ENCODE data around the genes AQP11 and INTS4.

DNA sequence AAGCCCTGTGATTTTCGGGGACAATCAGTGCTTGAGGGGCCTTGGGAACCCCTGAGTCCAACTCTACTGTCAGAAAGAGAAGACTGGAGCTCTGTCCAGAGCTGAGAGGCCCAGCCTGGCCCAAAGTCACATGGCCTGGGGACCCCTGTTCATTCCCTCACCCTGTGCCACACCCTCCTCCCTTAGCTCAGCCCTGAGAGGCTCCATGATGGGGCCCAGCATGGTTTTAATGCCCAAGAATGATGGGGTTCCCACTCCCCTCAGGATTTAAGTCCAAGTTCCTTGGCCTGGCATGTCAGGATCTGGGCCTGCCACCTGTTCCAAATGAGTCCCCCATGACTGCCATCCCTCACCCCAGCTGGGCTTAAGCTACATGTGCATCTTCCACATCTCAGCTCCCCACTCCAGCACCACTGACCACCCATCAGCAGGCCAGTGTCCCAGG is 41.7 kb upstream of the WNT11 start:
- CAGE, long polyA plus RNA = no peak
- RRBS = no CpG with 5 or more reads among the region's 1 CpG

- CAGE, long polyA plus RNA = no peak
- RRBS = no CpG with 5 or more reads among the region's 5 CpGs
Measured at GRCh38 chr11:76501066-76502302, 56.7 kb downstream of the EMSY start.

- CAGE, long polyA plus RNA = no peak
- RRBS = no CpG with 5 or more reads among the region's 8 CpGs
Measured at GRCh38 chr11:76629445-76629969, 41.0 kb downstream of the LRRC32 start.

GRCh38 chr11:76770497-76771542 is 12.3 kb upstream of the TSKU start:
- CAGE, long polyA plus RNA = no peak
- RRBS = no CpG with 5 or more reads among the region's 7 CpGs

DNA sequence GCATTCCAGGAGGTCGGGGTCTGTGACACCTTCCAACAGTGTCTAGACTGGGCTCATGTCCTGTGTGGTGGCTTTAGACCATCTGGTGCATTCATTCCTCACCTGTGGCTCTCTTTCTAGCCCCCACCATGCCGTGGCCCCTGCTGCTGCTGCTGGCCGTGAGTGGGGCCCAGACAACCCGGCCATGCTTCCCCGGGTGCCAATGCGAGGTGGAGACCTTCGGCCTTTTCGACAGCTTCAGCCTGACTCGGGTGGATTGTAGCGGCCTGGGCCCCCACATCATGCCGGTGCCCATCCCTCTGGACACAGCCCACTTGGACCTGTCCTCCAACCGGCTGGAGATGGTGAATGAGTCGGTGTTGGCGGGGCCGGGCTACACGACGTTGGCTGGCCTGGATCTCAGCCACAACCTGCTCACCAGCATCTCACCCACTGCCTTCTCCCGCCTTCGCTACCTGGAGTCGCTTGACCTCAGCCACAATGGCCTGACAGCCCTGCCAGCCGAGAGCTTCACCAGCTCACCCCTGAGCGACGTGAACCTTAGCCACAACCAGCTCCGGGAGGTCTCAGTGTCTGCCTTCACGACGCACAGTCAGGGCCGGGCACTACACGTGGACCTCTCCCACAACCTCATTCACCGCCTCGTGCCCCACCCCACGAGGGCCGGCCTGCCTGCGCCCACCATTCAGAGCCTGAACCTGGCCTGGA is 12.5 kb downstream of the TSKU start:
- CAGE, long polyA plus RNA = no peak
- RRBS = 84% methylated on average over 8 of the region's 33 CpGs

- CAGE, long polyA plus RNA = no peak
- RRBS = no CpG with 5 or more reads among the region's 13 CpGs
Measured at GRCh38 chr11:76797707-76798538, 14.8 kb downstream of the TSKU start.

DNA sequence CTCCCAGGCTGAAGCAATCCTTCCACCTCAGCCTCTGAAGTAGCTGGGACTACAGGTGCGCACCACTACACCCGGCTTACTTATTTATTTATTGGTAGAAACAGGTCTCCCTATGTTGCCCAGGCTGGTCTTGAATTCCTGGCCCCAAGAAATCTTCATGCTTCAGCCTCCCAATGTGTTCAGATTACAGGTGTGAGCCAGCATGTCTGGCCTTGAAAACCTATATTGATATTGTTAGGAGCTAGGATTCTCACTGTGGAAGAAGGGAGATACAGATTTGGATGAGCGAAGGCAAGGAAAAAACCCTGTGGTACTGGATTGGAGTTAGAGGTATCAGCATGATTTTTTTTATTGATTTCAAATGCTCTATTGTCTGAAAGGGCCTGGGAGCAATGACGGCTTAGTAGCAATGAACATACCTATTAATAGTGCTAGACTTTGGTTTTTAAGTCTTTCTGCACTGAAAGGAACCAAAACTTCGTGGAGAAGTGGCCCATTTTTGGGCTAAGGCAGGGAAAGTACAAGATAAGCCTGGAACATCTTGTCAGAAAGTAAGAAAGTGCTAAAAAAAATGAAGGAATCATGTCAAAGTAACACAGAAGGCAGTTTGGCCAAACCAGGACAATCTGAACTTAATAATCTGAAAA is 77.8 kb downstream of the ACER3 start:
- CAGE, long polyA plus RNA = no peak
- RRBS = no CpG with 5 or more reads among the region's 5 CpGs

DNA sequence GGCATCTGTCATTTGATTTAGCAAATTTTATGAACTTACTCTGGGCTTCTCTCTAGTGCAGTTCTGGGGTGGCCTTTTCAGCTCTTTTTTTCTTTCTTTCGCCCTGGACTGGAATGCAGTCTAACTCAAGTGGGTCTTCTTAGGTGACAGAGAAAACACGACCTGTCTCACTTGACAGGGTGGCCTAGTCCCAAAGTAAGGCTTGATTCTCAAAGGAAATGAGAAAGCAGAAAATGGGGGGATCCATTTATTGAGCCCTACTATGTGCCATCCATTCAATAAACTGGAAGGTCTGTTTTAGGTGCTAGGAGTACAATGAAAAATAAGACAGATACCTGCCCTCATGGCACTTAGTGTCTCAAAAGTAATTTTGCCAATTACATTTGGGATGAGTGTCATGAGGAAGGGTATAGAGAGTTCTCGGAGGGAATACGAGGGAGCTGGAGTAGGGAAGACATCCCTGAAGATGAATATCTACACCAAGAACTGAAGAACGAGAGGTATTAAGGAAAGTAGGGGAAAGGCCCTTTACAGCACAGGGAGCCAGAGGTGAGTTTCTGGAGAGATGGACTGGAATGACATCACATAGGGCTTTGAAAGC is 6.4 kb upstream of the B3GNT6 start:
- CAGE, long polyA plus RNA = no peak
- RRBS = no CpG with 5 or more reads among the region's 5 CpGs

- CAGE, long polyA plus RNA = no peak
- RRBS = no CpG with 5 or more reads among the region's 6 CpGs
Measured at GRCh38 chr11:77049053-77049438, 14.8 kb downstream of the B3GNT6 start.

- CAGE, long polyA plus RNA = no peak
- RRBS = no CpG with 5 or more reads among the region's 3 CpGs
Measured at GRCh38 chr11:77063273-77063912, 3.4 kb upstream of the CAPN5 start.

DNA sequence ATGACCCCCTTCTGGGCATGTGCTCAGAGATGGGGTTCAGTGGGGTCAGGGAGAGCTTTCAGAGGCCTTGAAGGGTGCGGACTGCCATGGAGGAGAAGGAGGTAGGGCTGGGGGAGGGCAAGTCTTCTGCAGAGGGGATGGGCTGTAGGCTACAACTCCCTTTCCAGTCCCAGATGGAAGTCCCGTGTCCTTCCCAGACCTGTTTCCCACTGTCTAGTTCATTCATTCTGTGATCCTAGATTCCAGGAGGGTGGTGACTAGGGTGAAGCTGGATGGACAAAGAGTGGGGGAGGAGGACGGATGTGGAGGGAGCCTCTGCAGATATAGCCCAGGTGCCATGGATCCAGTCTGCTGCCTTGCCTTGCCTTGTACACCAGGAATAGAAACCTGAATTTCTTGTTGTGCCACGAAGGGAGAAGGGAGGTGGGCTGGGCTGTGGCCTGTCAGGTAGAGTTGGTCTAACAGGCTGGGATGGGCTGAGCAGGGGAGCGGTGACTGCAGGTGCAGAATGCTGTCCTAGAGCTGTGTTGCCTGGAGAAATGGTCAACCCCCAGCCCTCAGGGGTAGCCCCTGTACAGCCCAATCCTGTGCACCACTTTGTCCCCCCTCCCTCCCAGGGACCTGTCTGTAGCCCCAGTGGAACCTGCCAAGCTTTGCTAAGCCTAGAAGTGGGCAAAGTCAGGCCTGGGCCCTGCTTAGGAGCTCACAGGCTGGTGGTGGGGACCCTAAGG is 14.1 kb upstream of the OMP start:
- CAGE, long polyA plus RNA = no peak
- RRBS = no CpG with 5 or more reads among the region's 5 CpGs

DNA sequence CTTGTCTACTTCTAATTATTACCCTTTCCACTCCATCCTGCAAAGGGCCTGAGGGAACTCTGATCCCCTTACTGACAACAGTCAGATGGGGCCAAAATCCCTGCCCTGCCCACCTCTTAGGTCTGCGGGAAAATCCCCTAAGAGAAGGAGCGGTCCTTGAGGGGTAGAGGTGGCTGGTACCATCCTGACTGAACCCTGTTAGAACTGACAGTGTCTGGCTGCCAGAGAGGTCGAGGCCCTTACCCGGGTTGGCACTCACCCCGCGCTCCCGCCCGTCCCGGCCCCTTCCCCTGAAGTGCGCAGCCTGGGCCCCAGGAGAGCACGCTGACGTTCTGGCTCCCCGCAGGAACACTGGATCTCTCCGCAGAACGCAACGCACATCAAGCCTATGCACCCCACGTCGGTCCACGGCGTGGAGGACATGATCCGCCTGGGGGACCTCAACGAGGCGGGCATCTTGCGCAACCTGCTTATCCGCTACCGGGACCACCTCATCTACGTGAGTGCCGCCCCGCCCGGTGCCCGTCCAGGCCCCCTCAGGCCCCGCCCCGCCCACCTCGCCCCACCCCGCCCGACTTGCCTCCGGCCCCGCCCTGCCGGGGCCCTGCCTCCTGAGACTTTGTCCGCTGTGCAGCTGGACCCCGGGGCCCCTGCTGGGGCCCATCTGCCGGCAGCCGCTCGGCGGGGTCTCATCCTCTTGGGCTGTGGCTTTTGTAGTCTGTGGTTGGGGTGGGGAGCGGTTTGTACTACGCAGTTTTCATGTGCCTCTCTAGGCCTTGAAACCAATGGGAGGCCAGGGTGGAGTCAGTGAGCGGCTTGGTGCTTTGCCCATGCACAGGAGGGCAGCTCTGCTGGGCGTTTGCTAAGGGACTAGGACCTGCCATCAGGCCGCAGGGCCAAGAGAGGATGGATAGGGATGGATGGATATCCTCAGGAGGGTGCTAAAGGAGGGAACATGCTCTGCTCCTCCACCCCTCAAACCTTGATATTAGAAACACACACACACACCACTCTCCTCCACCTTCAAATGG is 19.7 kb downstream of the MYO7A start:
- CAGE, long polyA plus RNA = no peak
- RRBS = 18% methylated on average over 11 of the region's 50 CpGs

- CAGE, long polyA plus RNA = no peak
- RRBS = no CpG with 5 or more reads among the region's 34 CpGs
Measured at GRCh38 chr11:77191350-77192387, 63.6 kb downstream of the MYO7A start.

- CAGE, long polyA plus RNA = no peak
- RRBS = 1% methylated on average over 43 of the region's 103 CpGs
Measured at GRCh38 chr11:77589311-77590334, at the start of gene AQP11. Gene AQP11, plus strand, starts transcription at chr11:77589953.

DNA sequence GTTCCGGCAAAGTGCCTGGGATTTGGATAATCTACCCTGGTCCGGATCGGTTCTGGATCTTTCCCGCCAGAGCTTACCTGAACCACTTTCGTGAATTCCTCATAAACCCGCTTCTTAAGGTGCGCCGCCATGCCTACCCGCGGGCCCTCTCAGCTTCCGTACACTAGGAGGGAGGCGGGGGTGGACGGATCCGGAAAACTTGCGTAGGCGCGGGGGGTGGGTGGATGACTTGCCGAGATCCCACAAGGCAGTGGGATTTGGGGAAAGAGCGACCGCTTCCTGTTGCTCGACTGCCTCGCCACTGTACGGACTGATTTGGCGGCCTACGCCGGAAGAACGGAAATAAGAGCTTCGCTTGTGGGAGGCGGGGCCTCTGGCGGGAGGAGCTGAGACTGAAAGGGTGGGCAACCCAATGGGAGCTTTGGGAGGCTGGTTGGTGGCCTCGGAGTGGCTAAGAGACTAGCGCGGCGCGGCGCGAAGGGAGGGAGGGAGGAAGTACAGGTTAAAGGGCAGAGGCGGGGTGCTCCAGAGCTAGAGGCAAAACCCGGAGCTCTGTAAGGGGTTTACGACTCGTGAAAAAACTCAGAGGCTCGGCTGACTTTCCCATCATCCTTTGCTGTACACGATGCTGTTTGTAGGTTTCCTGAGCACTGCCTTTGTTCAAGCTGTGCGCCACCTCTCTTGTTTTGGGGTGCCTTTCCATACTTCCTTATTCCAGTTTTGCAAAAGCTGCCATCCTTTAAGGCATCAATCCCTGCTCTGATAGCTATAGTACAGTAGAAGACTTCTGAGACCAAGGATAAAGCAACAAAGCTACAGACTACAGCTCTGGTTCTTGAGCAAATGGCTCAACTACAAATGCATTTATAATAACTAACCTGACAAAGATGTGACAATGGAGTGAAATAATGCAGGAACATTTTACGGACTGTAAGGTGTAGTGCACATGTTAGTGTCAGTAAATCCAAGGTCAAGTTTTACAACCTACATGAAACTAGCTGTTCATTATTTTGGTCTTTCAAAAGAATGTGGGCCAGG is at the start of gene INTS4:
TSS of gene INTS4 (minus strand) at position 156 of the 1,038 bp plus-strand sequence.
- CAGE, long polyA plus RNA = start-site peak on the minus strand centred at position 155 of the sequence, 43 bp wide, 1,861 and 1,454 reads in 2 replicates
- RRBS = 18% methylated on average over 1 of the region's 45 CpGs

- CAGE, long polyA plus RNA = no peak
- RRBS = 3% methylated on average over 2 of the region's 12 CpGs
Measured at GRCh38 chr11:78045697-78046125, 17.9 kb upstream of the THRSP start.

GRCh38 chr11:78080589-78081463 is 1.2 kb upstream of the NDUFC2 start:
- CAGE, long polyA plus RNA = no peak
- RRBS = no CpG with 5 or more reads among the region's 20 CpGs

- CAGE, long polyA plus RNA = no peak
- RRBS = 92% methylated on average over 7 of the region's 52 CpGs
Measured at GRCh38 chr11:78209397-78210557, 21.1 kb downstream of the USP35 start.

DNA sequence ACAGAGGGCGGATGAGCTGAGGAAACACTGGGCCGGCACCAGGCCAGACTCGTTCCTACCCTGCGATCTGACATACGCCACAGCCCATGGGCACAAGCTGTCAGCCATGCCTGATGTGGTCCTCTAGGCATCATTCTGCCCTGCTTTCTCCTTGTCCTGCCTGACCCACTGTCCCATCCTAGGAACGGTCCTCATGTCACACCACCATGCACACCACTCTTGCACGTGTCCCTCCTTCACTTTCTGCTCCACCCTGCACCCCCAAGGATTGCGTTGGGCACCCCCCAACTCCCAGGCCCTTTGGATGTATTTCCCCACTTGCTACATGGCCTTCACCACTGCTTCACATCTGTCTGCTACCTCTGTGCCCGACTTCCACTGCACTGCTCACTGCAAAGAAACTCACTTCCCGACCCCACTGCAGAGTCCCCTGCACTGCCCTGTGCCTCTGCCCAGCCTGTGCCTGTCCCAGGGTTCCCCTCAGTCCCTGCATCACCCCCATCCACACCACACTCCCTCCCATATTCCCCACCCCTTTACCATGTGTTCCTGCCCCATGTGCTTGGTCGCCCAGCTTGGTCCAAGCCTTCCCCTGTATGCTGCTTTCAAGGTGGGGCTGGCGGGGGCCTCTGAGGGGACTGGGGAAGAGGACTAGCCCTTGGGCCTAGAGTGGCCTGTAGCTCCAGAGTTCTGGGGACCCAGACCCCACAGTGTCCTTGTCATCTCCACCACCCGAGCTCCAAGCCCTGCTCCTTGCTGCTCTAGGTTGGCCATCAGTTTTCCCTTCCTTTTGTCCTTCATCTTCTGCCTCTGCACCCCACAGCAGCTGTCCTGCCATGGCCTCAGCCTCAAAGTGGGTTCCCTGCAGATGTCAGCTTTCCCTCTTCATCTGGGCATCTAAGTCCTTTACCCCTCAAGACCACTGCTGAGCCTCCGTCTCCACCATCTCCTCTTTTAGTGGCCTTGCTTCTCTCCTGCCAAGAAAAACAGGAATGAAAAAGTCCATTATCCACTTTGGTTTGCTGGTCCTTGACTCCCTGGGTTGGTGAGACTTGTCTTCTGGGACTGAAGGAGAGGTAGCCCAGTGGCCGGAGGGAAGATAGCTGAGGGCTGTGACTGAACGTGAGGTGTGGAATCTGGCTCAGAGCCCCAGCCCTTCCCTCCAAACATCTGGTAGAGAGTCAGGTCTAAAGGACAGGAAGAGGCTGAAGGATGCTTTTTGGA is 29.5 kb downstream of the USP35 start:
- CAGE, long polyA plus RNA = no peak
- RRBS = no CpG with 5 or more reads among the region's 16 CpGs

DNA sequence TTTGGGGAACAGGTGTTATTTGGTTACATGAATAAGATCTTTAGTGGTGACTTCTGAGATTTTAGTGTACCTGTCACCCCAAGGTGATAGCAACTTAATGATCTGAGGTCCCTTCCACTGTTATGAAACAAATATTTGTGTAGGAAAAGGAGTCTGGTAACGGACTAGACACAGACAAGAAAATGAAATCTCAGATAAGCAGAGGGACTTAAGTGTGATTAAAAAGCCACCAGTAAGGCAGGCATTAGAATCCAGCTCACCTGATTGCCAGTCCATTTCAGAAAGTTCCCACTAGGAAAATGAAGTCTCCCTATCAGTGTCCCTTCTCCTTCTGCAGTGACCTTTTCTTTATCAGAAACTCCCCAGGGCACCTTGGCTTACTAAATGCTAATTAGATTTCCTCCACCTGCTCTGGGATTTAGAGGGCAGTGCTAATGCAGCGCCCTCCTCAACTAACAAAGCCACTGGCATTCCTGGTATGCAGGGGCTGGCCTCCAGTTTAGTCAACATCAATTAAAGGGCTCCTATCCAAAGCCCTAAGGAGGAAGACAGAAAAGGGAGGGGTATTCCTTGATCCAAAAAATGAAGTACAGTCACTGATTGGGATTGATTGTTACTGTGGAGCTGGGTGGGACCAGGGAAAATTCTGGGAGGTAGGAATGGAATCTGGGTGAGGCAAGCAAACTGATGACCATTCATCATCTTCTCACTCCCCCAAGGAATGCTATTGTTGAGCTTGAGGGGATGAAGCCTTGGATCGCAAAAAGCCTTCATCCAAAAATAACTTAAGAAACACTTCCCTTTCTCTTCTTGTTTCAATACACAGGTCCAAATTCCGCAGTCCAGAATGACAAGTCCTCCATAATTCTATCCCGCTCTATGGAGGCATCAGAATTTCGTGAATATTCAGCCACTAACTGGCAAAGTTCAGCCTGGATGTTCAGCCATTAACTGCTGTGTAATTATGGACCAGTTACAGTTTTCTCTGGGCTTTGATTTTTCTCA is 52.3 kb downstream of the GAB2 start:
- CAGE, long polyA plus RNA = no peak
- RRBS = no CpG with 5 or more reads among the region's 6 CpGs

All from osteoblast (primary cell).